ENCODE measurements around a stretch of chr1.

DNA sequence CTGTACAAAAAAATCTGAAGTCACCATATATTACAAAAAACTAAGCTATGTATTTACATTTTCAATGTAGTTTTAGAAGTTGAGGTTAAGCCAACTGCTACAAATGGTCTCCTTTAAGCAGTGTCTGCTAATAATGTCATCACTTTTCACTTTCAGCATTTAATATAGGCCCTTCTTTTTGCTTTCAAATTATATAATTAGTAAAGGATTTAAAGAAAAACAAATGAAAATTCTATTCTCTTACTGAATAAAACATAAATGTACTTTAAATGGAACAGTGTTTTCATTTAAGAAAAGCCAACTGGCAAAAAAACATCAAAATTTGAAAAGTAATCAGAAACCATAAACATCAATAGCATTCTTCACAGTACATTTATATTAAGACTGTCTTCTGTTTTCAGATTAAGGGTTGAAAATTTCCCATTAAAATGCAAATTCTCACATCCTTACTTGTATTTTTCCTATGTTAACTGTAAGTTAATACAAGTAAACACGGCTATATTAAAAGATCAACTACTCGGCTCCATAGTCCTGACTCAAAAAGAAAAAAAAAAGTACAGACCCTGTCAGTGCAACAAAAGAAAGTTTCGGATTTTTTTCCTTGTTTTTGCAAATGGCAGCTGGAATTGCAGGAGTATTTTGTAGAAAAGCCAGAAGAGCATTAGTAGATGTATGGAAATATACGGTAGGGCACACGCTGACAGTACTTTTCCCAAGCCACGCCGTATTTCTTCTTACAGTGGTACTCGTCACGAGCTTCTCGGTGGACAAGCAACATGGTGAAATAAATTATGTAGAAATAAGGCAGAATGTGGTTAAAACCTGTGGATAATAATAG, 25.0 kb downstream of the LBR start:
- PRO-cap, 6 experiments = no peak in any of the 6 experiments
- RAMPAGE, long total RNA, 2 experiments = no peak in any of the 2 experiments
- RRBS = no CpG with 5 or more reads among the region's 10 CpGs

DNA sequence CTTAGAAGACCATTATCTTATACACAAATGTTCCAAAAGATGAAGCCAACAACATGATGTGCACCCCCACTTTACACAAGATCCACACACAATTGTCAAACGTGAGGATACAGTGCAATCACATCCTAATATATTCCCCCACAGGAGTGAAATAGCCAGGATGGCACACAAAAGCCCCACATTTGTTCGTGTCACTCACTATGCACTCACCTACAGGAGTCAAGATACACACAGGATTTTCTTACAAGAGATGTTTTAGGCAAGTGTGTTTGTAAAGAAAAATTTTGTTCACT, 1.8 kb downstream of the LBR start:
- PRO-cap, 6 experiments = no peak in any of the 6 experiments
- RAMPAGE, long total RNA, 2 experiments = no peak in any of the 2 experiments
- RRBS = no CpG with 5 or more reads among the region's 2 CpGs

- PRO-cap, 6 experiments = peak in 1 of 6 experiments; most common plus-strand start chr1:225436071 (in 1)
- RAMPAGE, long total RNA, 2 experiments = no peak in any of the 2 experiments
- RRBS = no CpG with 5 or more reads among the region's 6 CpGs
Measured at GRCh38 chr1:225435971-225436463, 8.2 kb upstream of the LBR start.

DNA sequence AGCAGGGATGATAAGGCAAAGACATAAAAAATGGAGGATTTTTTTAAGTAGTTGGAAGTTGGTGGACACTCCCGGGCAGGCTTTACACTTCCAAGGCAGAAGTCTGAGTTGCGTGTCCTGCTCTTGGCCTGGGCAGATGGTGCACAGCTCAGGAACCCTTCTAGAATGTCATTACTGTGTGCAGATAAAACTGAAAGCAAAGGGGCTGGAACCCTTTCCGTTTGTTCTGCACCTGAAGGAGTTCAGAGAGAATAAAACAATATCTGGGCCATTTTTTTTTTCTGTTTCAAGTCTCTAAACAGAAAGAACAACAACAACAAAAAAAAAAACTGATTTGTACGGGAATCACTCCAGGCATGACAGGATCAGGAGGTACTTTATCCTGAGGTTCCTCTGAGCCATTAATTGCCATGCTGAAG, 14.0 kb upstream of the LBR start:
- PRO-cap, 6 experiments = no peak in any of the 6 experiments
- RAMPAGE, long total RNA, 2 experiments = no peak in any of the 2 experiments
- RRBS = no CpG with 5 or more reads among the region's 4 CpGs

- PRO-cap, 6 experiments = peak in 3 of 6 experiments; most common plus-strand start chr1:225445100 (in 1); most common minus-strand start chr1:225444976 (in 3)
- RAMPAGE, long total RNA, 2 experiments = no peak in any of the 2 experiments
- RRBS = no CpG with 5 or more reads among the region's 7 CpGs
Measured at GRCh38 chr1:225444850-225445332, 17.1 kb upstream of the LBR start.

GRCh38 chr1:225547654-225548427, 105.1 kb downstream of the ENAH start:
- PRO-cap, 6 experiments = no peak in any of the 6 experiments
- RAMPAGE, long total RNA, 2 experiments = no peak in any of the 2 experiments
- RRBS = no CpG with 5 or more reads among the region's 6 CpGs

DNA sequence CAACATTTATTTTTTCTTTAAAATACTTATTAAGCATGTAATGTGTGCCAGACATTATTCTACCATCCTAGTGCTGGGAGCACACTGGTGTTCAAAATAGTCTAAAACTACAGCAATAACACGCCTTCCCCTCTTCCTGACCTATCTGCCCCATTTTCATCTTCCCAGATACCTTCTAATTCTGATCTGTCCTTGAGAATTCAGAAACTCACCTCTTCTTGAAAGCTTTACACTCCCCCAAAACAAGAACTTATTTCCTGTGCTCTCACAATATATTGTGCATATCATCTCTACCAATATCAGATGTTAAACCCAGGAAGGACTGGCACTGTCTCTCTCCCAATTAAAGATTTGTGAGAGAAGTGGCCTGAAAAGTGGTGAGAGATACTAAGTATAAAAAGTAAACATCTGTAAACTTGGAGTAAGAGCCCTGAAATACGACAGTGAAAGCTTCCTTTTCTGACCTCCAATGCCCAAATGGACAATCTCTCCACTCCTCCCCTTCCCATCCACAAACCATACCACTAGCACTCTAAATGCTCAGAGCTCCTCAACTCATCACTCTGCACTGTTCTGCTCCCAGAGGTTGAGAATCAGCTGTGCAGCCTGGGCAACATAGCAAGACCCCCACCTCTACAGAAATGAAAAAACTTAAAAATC, 77.3 kb downstream of the ENAH start:
- PRO-cap, 6 experiments = no peak in any of the 6 experiments
- RAMPAGE, long total RNA, 2 experiments = no peak in any of the 2 experiments
- RRBS = no CpG with 5 or more reads among the region's 2 CpGs

DNA sequence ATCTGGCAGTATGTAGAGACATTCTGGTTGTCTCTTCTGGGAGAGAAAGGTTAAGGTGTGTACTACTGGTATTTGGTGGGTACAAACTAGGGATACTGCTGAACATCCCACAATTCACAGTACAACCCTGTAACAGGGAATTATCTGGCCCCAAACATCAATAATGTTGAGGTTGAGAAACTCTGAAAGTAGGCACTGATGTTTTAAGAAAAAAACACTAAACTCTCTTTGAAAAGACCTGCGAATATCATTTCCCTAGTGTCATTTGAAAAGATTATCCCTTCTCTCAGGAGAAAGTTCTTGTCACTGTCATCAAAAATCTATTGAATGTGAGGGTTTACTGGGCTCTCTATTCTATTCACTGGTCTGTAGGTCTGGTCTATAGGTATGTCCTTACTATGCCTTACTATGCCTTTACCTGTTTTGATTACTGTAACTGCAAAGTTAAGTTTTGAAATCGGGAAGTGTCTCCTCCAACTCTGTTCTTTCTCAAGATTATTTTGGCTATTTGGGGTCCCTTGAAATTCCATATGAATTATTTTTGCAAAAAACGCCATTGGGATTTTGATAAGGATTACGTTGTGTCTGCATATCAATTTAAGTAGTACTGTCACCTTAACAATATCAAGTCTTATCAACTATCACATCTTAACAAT, 18.4 kb downstream of the ENAH start:
- PRO-cap, 6 experiments = peak in 1 of 6 experiments; most common minus-strand start position 372 of the sequence (in 1)
- RAMPAGE, long total RNA, 2 experiments = no peak in any of the 2 experiments
- RRBS = no CpG with 5 or more reads among the region's 4 CpGs

GRCh38 chr1:225651887-225652484, 937 bp downstream of the ENAH start:
- PRO-cap, 6 experiments = no peak in any of the 6 experiments
- RAMPAGE, long total RNA, 2 experiments = no peak in any of the 2 experiments
- RRBS = no CpG with 5 or more reads among the region's 21 CpGs

DNA sequence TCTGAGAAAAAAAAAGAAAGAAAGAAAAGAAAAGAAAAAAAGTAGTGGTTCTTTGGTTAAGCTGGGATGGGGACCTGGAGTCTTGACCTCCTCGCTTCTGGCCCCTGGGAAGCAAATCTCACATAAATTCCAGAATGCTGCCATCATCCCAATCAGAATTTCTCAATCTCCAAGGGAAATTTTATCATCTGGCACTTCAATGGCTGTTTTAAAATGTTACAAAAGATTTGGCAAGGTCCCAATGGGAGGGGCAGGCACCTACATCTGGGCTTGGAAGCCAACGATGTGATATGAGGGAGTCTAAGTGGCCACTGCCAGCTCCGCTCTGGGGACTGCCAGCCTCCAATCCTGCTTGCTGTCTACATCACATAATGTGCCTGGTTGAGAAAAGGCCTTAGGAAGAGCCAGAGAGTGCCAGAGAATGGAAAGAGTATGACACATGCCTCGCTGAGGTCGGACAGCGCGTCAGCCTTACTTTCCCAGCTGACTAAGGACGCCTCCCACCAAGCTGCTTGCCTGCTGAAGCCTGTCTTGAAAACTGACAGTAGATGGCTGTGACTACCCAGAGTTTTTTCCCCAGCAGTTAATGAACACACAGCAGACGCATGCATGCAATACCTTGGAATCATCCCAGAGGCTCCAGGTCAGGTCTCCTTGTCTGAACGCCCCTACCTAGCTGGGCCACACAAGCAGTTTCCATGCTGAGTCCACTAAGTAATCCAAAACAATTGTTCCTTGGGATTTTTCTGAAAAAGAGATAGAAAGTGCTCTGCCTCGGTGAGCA, 41.9 kb upstream of the SRP9 start:
- PRO-cap, 6 experiments = peak in 3 of 6 experiments; most common plus-strand start position 407 of the sequence (in 2); most common minus-strand start position 334 of the sequence (in 1)
- RAMPAGE, long total RNA, 2 experiments = no peak in any of the 2 experiments
- RRBS = no CpG with 5 or more reads among the region's 11 CpGs

DNA sequence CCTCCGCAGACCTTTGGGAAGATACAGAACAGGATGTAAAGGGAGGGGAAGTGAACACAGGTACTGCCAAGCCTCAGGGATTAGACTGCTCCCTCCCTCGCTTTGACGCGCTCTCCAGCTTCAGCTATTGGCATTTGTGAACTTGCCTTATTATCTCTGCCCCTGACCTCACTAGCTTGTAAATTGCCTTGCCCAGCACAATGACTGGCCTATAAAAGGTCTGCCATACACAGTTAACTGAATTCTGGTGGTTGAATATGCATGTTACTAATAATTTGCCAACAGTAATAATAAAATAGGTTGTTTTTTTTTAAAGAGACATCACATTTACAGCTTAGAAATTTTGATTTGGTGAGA, 4.7 kb upstream of the SRP9 start:
- PRO-cap, 6 experiments = no peak in any of the 6 experiments
- RAMPAGE, long total RNA, 2 experiments = no peak in any of the 2 experiments
- RRBS = no CpG with 5 or more reads among the region's 4 CpGs

GRCh38 chr1:225811602-225812563, 2.0 kb downstream of the EPHX1 start:
- PRO-cap, 6 experiments = peak in 1 of 6 experiments; most common minus-strand start chr1:225811733 (in 1)
- RAMPAGE, long total RNA, 2 experiments = no peak in any of the 2 experiments
- RRBS = no CpG with 5 or more reads among the region's 10 CpGs

- PRO-cap, 6 experiments = no peak in any of the 6 experiments
- RAMPAGE, long total RNA, 2 experiments = no peak in any of the 2 experiments
- RRBS = no CpG with 5 or more reads among the region's 4 CpGs
Measured at GRCh38 chr1:225819873-225820222, 9.9 kb downstream of the EPHX1 start.

GRCh38 chr1:225880607-225880978, 1.6 kb downstream of the TMEM63A start:
- PRO-cap, 6 experiments = no peak in any of the 6 experiments
- RAMPAGE, long total RNA, 2 experiments = no peak in any of the 2 experiments
- RRBS = no CpG with 5 or more reads among the region's 5 CpGs

DNA sequence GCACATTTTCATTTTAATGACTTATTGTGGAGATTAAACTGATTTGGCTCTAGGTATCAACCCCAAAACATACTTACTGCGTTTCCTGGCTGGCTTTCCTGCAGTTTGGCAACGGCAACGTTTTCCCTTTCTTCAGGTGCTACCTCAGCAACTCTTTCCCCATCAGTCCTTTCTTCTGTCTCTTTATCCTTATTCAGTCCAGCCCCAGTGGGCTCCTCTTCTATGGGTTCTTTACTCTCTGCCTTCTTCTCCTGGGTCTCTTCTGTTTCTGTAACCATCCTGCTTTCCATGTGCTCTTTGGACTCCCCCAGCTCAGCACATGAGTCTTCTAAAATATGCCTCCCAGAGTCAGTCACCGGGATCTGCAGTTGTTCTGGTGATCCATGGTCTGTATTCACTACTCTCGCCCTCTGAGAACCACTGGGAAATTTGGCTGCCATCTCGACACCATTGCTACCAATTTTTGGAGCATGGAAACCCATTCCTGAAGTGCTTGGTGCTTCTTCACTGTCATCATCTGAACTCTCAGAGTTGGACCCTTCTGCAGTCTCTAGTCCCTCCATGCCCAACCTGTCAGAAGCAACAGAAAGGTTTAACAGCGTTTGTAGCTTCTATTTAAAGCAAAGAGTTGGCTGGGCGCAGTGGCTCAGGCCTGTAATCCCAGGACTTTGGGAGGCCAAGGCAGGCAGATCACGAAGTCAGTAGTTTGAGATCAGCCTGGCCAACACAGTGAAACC, 11.2 kb downstream of the SDE2 start:
- PRO-cap, 6 experiments = no peak in any of the 6 experiments
- RAMPAGE, long total RNA, 2 experiments = no peak in any of the 2 experiments
- RRBS = no CpG with 5 or more reads among the region's 9 CpGs

DNA sequence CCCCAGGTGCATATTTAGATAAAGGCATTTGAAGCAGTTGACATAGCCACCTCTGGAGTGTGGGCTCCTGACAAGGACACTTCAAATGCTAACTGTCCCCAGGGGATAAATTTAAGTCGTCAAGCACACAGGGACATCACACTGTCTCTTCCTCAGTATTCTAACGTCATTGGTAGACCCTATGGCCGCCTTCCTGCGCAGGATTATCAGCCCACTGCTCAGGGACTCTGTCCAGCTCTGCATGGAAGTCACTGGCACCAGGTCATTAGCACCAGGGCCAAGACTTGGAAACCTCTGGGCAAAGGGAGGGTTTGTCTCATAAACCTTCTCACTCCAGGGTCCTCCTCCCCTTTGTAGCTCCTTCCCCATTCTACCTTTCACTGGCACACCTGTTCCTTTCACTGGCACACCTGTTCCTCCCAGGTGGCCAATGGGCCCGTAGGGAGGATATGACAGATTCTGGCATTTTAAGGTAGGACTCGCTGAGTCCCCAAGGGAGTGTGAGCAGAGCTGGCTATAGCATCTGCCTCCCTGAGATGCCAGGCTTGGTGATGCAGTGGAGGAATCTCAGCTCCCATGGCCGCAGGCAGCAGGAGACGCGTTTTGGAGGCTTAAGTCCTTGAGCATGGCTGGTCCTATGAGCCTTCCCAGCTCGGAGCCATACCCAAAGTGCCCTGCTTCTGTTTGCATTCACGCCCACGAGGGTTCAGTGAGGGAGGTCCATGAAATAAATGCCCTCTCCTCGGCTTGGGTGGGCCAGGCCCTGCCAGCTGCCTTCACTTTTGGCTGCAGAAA, 49.0 kb downstream of the H3-3A start:
- PRO-cap, 6 experiments = peak in 1 of 6 experiments; most common plus-strand start position 114 of the sequence (in 1)
- RAMPAGE, long total RNA, 2 experiments = no peak in any of the 2 experiments
- RRBS = no CpG with 5 or more reads among the region's 13 CpGs

DNA sequence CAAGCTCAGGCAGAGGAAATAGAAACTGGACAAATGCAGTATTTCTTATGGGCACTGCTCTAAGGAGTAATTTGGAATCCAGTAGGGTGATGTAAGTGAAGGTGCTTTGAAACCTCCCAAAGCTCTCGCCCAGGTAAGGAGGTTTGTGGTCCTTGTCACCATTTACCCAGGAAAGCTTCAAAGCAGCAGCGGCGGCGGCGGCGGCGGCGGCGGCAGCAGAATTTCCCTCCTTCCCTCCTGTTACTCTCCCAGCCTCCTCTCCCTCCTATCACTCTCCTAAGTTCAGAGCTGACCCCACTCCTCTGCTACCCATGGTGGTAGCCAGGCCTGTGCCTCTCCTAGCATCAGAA, 60.8 kb downstream of the ACBD3 start:
- PRO-cap, 6 experiments = peak in 2 of 6 experiments; most common plus-strand start position 180 of the sequence (in 2)
- RAMPAGE, long total RNA, 2 experiments = no peak in any of the 2 experiments
- RRBS = no CpG with 5 or more reads among the region's 9 CpGs

GRCh38 chr1:226404879-226406041, 2.6 kb downstream of the PARP1 start:
- PRO-cap, 6 experiments = no peak in any of the 6 experiments
- RAMPAGE, long total RNA, 2 experiments = no peak in any of the 2 experiments
- RRBS = no CpG with 5 or more reads among the region's 20 CpGs

- PRO-cap, 6 experiments = no peak in any of the 6 experiments
- RAMPAGE, long total RNA, 2 experiments = no peak in any of the 2 experiments
- RRBS = no CpG with 5 or more reads among the region's 3 CpGs
Measured at GRCh38 chr1:226407024-226407338, 912 bp downstream of the PARP1 start.

GRCh38 chr1:226436743-226437534, 29.0 kb upstream of the PARP1 start:
- PRO-cap, 6 experiments = no peak in any of the 6 experiments
- RAMPAGE, long total RNA, 2 experiments = no peak in any of the 2 experiments
- RRBS = no CpG with 5 or more reads among the region's 9 CpGs